ENCODE measurements around the genes BCL2 and CDH7.

- RAMPAGE, long total RNA: no peak
- RRBS, 2 experiments: no CpG with 5 or more reads among the region's 7 CpGs
CAGE:
- cytosol, long polyA minus RNA: no peak
- cytosol, long polyA plus RNA: no peak
- long polyA plus RNA: no peak
- nucleolus, long total RNA: no peak
- nucleus, long polyA plus RNA: no peak
- nucleus, long total RNA: no peak
These were observed 135.2 kb downstream of the PHLPP1 start for GRCh38 chr18:62850401-62851089.

GRCh38 chr18:62877331-62877968 lies 162.1 kb downstream of the PHLPP1 start:
- RAMPAGE, long total RNA: no peak
- RRBS, 2 experiments: no CpG with 5 or more reads among the region's 7 CpGs
CAGE:
- cytosol, long polyA minus RNA: no peak
- cytosol, long polyA plus RNA: no peak
- long polyA plus RNA: no peak
- nucleolus, long total RNA: no peak
- nucleus, long polyA plus RNA: no peak
- nucleus, long total RNA: no peak

DNA sequence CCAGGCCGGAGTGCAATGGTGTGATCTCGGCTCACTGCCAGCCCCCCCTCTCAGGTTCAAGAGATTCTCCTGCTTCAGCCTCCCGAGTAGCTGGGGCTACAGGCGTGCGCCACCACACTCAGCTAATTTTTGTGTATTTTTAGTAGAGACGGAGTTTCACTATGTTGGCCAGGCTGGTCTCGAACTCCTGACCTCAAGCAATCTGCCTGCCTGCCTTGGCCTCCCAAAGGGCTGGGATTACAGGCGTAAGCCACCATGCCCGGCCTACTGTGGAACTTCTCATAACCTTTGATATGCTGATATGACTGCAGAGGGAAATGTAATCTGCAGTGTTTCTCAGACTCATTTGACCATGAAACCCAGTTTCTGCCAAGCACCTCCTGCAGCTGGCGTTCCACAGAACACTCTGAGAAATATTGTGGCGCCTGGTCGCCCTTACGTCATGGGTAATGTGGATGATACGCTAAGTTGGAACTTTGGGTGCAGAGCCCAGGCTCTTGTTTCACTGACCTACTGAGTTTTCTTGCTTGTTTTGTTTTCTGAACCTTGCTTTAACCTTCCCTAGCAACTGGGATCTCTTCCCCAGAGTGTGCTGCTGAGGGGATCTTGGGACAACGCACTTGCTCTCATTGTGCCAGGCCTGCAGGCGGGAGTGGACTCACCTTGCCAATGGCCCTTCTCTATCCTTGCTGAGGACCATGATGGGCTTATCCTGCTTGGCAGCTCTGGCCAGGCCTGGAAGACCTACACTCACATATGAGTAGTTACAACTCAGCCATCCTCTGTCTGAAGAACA lies 213.6 kb downstream of the BCL2 start:
- RAMPAGE, long total RNA: no peak
- RRBS, 2 experiments: no CpG with 5 or more reads among the region's 16 CpGs
CAGE:
- cytosol, long polyA minus RNA: no peak
- cytosol, long polyA plus RNA: no peak
- long polyA plus RNA: no peak
- nucleolus, long total RNA: no peak
- nucleus, long polyA plus RNA: no peak
- nucleus, long total RNA: no peak

DNA sequence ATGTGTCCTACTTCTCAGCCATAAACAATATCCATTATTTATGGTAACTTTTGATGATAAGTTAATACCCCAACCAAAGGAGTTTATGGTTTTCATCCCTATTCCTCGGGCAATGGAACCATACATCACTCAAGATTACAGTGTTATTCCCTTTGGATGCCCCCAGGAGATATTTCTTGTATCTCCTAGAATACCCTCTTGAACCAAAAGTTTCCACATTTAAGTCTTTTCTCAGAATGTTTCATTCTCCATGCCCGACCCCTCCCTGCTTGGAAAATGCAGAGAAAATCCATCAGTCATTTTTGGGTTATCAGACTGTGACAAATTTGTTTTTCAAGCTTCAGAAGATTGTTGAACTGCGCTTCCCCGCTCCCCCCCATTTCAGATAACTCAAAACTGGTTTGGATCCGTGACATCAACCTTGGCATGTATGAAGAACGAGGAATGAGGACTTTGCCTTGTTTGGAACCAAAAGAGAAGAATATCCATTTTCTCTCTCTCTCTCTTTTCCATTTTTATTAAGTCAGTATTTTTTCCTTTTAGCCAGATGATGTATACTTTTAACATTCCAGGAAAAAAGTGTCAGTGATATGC lies 171.7 kb downstream of the BCL2 start:
- RAMPAGE, long total RNA: no peak
- RRBS, 2 experiments: no CpG with 5 or more reads among the region's 6 CpGs
CAGE:
- cytosol, long polyA minus RNA: no peak
- cytosol, long polyA plus RNA: no peak
- long polyA plus RNA: no peak
- nucleolus, long total RNA: no peak
- nucleus, long polyA plus RNA: no peak
- nucleus, long total RNA: no peak

DNA sequence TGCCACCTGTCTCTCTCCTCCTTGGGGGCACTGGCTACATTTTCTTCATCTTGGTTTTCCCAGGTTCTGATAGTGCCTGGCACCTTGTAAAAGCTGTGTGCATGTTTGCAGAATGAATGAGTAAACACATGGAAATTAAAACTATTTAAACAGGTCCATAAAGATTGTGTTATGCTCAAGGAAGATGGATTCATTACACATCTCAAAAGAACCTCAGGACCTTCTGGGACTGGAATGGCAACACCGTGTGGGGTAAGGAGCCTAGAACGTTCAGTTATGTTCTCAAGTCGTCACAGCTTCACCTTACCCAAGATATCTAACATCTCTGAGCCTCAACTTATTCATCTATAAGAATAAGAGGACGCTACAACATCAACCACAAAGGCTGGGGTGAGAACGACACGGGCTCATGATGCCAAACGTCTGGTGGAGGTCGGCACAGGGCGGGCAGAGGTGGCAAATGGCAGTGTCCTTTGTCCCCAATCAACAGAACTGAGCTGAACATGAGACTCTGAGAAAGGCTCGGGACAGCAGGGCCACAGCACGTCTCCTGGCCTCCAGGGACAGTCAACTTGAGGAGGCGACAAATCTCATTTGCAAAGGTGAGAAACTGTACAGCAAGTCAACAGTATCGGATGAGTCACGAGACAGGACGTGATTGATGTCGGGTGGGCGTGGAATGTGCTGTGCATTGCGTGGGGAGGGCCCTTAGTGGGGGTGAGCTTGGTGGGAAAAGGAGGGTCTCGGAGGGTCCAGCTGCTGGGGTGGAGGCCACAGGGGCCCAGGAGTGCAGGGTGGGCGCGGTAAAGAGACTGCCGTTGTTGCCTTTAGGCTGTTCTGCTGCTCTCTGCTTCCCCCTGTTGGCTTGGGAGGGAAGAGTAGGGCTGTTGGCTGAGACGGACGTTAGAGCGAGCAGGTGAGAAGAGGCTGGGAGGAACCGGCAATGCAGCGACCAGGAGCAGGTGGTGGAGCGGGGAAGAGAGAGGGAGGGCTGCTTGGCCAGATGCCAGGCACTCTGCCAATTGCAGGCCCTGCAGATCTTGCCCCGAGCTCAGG lies 164.5 kb downstream of the BCL2 start:
- RAMPAGE, long total RNA: no peak
- RRBS, 2 experiments: no CpG with 5 or more reads among the region's 29 CpGs
CAGE:
- cytosol, long polyA minus RNA: no peak
- cytosol, long polyA plus RNA: no peak
- long polyA plus RNA: no peak
- nucleolus, long total RNA: no peak
- nucleus, long polyA plus RNA: no peak
- nucleus, long total RNA: no peak

DNA sequence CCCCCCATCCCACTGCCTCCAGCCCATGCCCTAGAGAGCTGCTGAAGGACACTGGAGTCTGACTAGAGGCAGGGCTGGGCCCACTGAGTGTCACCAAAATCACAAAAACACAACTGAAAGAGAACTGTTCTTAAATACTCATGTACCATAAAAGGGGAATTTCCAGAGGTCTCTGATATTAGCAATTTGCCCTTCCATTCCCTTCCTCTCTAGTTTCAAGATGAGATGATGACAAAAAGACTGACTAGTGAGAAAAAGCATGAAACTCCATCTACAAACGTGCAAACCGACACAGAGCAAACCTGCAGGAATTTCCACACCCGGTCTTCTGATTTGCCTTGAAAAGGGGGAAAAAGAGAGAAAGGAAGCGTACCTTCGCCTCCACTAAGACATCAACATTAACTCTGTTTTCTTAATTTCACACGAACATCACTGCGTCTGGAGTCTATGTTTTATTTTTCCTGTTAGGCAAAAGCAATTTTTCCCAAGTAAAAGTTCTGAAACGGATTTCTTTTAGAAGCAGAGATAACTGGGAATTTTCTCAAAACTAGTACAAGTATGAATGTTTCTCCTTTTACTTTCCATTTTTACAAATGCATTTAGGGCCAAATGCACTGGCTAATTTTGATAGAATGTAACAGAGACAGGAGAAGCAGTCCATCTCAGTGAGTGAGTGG lies 160.5 kb downstream of the BCL2 start:
- RAMPAGE, long total RNA: no peak
- RRBS, 2 experiments: no CpG with 5 or more reads among the region's 8 CpGs
CAGE:
- cytosol, long polyA minus RNA: no peak
- cytosol, long polyA plus RNA: start-site peak on the minus strand centred at position 68 of the sequence, 96 bp wide, 96 and 99 reads in 2 replicates
- long polyA plus RNA: start-site peak on the minus strand centred at position 71 of the sequence, 91 bp wide, 23 and 162 reads in 2 replicates
- nucleolus, long total RNA: start-site peak on the minus strand centred at position 88 of the sequence, 58 bp wide, 1,160 reads
- nucleus, long polyA plus RNA: start-site peak on the minus strand centred at position 76 of the sequence, 80 bp wide, 969 and 112 reads in 2 replicates
- nucleus, long total RNA: start-site peak on the minus strand centred at position 87 of the sequence, 49 bp wide, 352 reads

GRCh38 chr18:63161496-63162247 lies 157.9 kb downstream of the BCL2 start:
- RAMPAGE, long total RNA: no peak
- RRBS, 2 experiments: no CpG with 5 or more reads among the region's 11 CpGs
CAGE:
- cytosol, long polyA minus RNA: no peak
- cytosol, long polyA plus RNA: start-site peak on the minus strand at chr18:63161792-63161878, 39 and 33 reads in 2 replicates
- long polyA plus RNA: start-site peak on the minus strand at chr18:63161789-63161898, 26 and 25 reads in 2 replicates
- nucleolus, long total RNA: no peak
- nucleus, long polyA plus RNA: no peak
- nucleus, long total RNA: no peak

GRCh38 chr18:63237649-63238414 lies 81.7 kb downstream of the BCL2 start:
- RAMPAGE, long total RNA: no peak
- RRBS, 2 experiments: no CpG with 5 or more reads among the region's 13 CpGs
CAGE:
- cytosol, long polyA minus RNA: no peak
- cytosol, long polyA plus RNA: no peak
- long polyA plus RNA: no peak
- nucleolus, long total RNA: no peak
- nucleus, long polyA plus RNA: no peak
- nucleus, long total RNA: no peak

DNA sequence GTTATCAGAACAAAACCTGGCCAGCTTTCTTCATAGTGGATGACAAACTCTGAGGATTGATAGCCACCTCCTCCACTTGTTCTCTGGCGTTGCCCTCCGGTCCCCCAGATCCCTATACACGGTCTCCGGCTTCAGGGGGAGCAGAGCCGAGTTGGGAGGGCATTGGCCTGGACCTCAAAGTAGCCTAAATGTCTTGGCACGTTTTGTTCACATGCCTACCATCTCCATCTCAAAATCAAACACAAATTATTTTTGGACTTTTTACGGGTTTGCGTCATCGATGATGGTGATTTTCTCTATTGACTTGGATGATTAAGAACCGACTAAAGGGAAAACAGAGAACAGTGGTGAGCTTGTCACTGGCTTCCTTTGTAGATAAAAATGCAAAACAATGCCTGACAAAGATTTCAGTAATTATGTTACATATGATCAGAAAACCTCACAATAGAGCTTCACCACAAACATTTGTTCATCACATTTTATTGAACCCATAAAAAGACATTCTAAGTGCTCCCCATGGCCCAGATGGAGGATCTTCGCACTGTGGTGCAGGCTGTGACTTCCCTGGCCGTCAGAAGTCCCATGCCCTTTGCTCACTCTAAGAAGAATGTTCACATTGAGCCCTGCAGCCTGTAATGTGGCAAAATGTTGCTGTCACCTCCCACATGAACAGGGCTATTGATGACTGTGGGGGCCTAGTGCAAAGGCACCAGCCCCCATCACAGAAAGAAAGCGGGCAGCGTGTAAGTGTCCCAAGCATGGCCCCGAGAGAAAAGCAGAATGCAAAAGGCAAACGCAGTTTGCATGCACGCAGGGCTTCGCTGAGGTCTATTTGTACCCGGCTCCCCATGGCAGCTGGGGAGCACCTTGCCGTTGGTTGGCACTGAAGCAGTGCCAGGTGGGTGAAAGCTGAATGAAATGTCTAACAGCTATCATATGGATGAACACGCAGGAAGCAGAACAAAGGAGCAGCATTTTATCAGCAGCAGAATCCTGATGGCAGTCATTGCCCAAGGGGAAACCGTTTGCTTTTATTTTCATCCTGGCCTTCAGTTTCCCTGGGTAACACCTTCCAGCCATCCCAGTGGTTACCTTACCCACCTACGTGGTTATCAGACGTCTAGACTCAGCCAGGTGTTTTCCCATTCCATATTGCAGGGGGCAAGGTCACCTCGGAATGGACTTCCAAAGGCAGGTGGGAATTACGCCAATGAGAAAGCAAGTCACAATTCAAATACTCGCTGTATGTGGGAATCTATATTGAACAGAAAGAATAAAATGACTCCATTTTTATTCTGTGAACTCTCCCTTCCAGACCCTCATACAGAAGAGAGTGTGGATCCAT lies 60.5 kb downstream of the BCL2 start:
- RAMPAGE, long total RNA: no peak
- RRBS, 2 experiments: no CpG with 5 or more reads among the region's 27 CpGs
CAGE:
- cytosol, long polyA minus RNA: no peak
- cytosol, long polyA plus RNA: no peak
- long polyA plus RNA: no peak
- nucleolus, long total RNA: no peak
- nucleus, long polyA plus RNA: no peak
- nucleus, long total RNA: no peak

- RAMPAGE, long total RNA: no peak
- RRBS, 2 experiments: under 1 to 2% methylated on average over 26 to 40 of the region's 118 CpGs
CAGE:
- cytosol, long polyA minus RNA: start-site peak on the minus strand at chr18:63319663-63319669, 47 reads
- cytosol, long polyA plus RNA: start-site peak on the minus strand at chr18:63319743-63320040, 175 and 171 reads in 2 replicates
- long polyA plus RNA: start-site peak on the minus strand at chr18:63319735-63319757, 45 and 99 reads in 2 replicates
- nucleolus, long total RNA: start-site peak on the plus strand at chr18:63319606-63319736, 6 reads; start-site peak on the minus strand at chr18:63319743-63319754, 104 reads
- nucleus, long polyA plus RNA: start-site peak on the plus strand at chr18:63319889-63320328, 6 and 7 reads in 2 replicates
- nucleus, long total RNA: no peak
These were observed at the start of gene BCL2 for GRCh38 chr18:63319622-63320567. TSS of gene BCL2 (minus strand) at chr18:63319769.

- RAMPAGE, long total RNA: no peak
- RRBS, 2 experiments: no CpG with 5 or more reads among the region's 9 CpGs
CAGE:
- cytosol, long polyA minus RNA: no peak
- cytosol, long polyA plus RNA: no peak
- long polyA plus RNA: no peak
- nucleolus, long total RNA: no peak
- nucleus, long polyA plus RNA: no peak
- nucleus, long total RNA: no peak
These were observed 3.0 kb downstream of the KDSR start for GRCh38 chr18:63363715-63364610.

DNA sequence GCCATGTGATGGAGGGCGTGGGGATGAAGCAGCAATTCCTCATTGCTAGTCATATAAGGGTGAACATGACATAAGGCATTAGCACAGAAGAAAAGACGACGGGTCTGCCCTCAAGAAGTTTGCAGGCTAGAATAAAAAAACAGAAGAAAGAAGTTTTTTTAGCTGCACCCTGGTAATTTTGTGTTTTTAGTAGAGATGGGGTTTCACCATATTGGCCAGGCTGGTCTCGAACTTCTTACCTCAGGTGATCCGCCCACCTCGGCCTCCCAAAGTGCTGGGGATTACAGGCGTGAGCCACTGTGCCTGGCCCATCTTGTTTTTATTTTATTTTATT lies 5.5 kb upstream of the VPS4B start:
- RAMPAGE, long total RNA: no peak
- RRBS, 2 experiments: no CpG with 5 or more reads among the region's 7 CpGs
CAGE:
- cytosol, long polyA minus RNA: no peak
- cytosol, long polyA plus RNA: no peak
- long polyA plus RNA: no peak
- nucleolus, long total RNA: no peak
- nucleus, long polyA plus RNA: no peak
- nucleus, long total RNA: no peak

DNA sequence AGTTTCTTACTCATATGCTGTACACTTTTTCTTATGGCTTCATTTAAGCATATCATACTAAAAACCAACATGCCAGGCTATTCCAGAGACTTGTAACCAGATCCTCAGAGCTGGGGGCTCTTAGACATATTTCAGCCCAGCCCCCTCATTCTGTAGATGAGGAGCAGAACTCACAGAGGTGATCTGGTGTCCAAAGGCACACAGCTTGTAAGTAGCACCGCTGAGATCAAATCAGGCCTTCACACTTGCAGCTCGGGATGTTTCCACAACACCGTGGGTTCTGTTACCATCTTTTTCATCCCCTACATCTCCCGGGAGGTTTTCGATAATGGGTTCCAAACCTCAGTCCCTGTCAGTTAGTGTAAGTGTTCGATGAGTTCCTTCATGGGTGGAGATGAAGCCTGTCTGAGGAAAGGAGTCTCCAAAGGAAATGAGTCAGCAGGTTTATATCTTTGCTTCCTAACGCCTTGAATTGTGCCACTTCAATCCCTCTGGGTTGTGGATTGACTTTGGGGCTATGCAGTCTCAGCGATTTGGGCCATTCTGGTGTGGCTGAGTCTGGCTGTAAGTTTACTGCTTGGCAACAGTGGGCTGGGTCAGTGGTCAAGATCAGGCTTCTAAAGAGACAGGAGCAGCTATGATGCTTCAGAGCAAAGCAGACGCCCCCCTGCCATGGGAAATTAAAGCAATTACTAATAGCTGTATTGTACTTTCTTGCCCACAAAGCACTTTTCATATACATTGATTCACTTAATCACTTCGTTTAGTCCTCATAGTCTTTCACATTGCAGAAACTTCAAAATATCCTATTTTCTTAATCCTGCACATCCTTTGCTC lies 1.2 kb downstream of the SERPINB5 start:
- RAMPAGE, long total RNA: no peak
- RRBS, 2 experiments: no CpG with 5 or more reads among the region's 10 CpGs
CAGE:
- cytosol, long polyA minus RNA: no peak
- cytosol, long polyA plus RNA: no peak
- long polyA plus RNA: no peak
- nucleolus, long total RNA: no peak
- nucleus, long polyA plus RNA: no peak
- nucleus, long total RNA: no peak

DNA sequence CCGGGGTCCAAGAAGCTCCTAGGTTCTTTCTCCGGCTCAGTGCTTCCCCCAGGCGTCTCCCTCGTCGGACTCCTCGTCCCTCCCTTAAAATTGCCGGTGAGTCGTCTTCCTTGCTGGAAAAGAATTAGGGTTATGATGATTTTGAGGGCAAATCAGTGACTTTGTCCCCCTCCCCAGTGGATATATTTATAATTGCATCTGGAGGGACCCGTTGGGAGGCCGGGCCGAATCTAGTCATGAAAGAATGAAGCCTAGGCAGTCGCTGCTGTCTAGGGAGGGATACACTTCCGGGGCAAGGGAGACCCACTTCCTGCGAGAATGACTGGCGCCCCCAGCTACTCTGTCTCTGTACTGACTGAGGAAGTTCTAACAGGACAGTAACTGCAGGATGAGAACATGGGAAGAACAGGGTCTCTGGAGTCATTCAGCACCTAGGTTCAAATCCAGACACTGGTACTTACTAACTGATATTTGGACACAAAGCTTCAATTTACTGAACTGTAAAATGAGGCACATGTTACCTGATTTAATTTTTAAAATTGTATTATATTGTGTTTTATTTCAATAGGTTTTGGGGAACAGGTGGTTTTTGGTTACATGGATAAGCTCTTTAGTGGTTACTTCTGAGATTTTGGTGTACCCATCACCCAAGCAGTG lies 13.7 kb downstream of the SERPINB5 start:
- RAMPAGE, long total RNA: no peak
- RRBS, 2 experiments: 62 to 64% methylated on average over 10 of the region's 15 CpGs
CAGE:
- cytosol, long polyA minus RNA: no peak
- cytosol, long polyA plus RNA: no peak
- long polyA plus RNA: no peak
- nucleolus, long total RNA: no peak
- nucleus, long polyA plus RNA: no peak
- nucleus, long total RNA: no peak

DNA sequence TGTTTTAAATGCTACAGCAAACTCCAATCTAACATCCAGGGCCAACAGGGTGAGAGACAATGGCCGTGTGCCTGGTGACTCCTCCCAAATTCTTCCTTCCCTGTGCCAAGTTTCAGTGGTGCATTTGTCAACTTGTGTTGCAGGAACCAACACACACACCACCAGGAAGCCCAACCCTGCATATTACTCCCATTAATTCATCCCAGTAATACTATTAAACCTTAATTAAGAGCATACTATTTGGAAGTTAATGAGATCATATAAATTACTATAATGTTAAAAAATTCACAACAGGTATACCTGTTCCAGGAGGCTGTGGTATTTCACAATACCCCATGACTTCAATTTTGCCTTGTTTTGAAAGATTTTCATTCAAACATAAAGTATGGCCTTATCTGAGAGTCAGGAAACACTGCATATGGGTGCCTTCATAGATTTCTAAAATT lies 1.1 kb downstream of the SERPINB2 start:
- RAMPAGE, long total RNA: no peak
- RRBS, 2 experiments: no CpG with 5 or more reads among the region's 1 CpG
CAGE:
- cytosol, long polyA minus RNA: no peak
- cytosol, long polyA plus RNA: no peak
- long polyA plus RNA: no peak
- nucleolus, long total RNA: no peak
- nucleus, long polyA plus RNA: no peak
- nucleus, long total RNA: no peak

DNA sequence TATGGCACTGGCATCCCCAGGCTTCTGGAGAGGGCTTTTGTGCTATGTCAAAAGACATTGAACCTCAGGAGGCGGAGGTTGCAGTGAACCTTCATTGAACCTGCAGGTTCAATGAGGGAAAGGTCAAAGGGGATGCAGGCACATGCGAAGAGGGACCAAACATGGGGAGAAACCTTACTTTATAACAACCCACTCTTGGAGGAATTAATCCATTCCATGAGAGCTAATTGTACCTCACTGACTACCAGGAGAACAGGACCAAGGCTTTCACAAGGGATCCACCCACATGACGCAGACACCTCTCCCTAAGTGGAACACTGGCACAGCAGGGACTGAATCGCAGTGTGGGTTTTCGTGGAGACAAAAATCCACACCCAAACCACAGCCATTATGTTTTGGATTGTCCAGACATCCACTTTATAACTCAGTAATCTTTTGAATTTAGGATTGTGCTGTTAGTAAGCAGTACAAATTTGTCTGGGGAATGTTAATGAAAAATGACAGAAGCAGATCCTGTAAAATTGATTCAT lies 4.0 kb upstream of the SERPINB8 start:
- RAMPAGE, long total RNA: no peak
- RRBS, 2 experiments: no CpG with 5 or more reads among the region's 5 CpGs
CAGE:
- cytosol, long polyA minus RNA: no peak
- cytosol, long polyA plus RNA: no peak
- long polyA plus RNA: no peak
- nucleolus, long total RNA: no peak
- nucleus, long polyA plus RNA: no peak
- nucleus, long total RNA: no peak

GRCh38 chr18:65605445-65605949 lies 145.3 kb upstream of the CDH7 start:
- RAMPAGE, long total RNA: no peak
- RRBS, 2 experiments: no CpG with 5 or more reads among the region's 23 CpGs
CAGE:
- cytosol, long polyA minus RNA: no peak
- cytosol, long polyA plus RNA: no peak
- long polyA plus RNA: no peak
- nucleolus, long total RNA: no peak
- nucleus, long polyA plus RNA: no peak
- nucleus, long total RNA: no peak

DNA sequence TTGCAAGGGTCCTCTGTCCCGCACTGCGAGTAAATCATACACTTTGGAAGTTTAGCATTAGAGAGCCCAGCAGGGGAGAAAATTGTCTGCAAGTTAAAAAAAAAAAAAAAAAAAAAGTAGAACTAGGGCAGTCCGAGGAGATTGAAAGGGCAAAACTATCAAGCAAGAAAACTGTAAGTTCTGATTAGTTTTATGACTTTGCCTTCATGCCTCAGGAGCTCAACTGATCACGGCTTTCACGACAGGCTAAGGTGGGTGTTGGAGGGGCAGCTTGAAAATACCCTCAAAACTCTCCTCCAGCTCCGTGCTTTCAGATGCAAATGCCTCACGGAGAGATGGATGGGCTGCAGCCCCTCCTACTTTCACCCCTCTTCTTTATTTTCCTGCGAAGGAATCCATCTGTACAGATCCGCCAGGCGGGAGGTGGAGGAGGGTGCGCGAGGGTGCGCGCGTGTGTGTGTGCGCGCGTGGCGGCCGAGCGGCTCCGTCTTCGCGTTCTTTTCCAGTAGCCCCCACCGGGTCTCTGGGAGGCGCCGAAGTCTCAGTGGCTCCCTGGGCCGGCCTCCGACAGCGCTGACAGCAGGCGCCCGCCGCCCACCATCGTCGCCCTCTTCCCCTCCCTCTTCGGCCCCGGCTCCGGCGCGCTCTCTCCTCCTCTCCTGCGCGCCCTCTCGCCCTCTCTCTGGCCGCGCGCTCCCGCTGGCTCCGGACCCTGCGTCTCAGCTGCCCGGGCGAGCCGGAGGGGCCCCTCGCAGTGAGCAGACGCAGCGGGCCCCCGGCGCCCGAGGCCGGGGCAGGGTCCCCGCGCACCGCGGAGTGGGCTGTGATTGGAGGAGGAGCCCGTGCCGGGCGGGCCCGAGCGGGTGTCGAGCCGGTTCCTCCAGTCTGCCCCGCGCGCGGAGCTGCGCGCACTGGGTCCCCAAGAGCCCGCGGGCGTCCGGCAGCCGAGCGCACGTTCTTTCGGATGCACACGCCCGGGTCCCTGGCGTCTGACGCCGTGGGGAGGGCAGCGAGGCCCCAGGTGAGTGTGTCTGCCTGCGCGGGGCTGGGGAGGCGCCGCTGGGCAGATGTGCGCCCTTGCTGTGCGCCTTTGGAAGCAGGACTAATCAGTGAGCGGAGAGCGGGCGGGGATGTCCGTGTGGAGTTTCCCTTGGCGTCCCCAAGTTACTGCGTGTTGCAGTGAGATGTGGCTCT lies at the start of gene CDH7:
Gene CDH7 (plus strand): TSS at position 883 of the 1,194 bp plus-strand sequence.
- RAMPAGE, long total RNA: no peak
- RRBS, 2 experiments: 23 to 62% methylated on average over 39 to 43 of the region's 102 CpGs
CAGE:
- cytosol, long polyA minus RNA: no peak
- cytosol, long polyA plus RNA: no peak
- long polyA plus RNA: no peak
- nucleolus, long total RNA: no peak
- nucleus, long polyA plus RNA: no peak
- nucleus, long total RNA: no peak

GRCh38 chr18:66280226-66280510 lies 323.7 kb downstream of the CDH19 start:
- RAMPAGE, long total RNA: no peak
CAGE:
- cytosol, long polyA minus RNA: no peak
- cytosol, long polyA plus RNA: no peak
- long polyA plus RNA: no peak
- nucleolus, long total RNA: no peak
- nucleus, long polyA plus RNA: no peak
- nucleus, long total RNA: no peak

Data from GM12878 (cell line).